HT-29 (cell line): Measurements from ENCODE around the gene NARS2.

- RAMPAGE, long total RNA = no peak
Measured at GRCh38 chr11:78365007-78366011, 52.3 kb downstream of the GAB2 start.

DNA sequence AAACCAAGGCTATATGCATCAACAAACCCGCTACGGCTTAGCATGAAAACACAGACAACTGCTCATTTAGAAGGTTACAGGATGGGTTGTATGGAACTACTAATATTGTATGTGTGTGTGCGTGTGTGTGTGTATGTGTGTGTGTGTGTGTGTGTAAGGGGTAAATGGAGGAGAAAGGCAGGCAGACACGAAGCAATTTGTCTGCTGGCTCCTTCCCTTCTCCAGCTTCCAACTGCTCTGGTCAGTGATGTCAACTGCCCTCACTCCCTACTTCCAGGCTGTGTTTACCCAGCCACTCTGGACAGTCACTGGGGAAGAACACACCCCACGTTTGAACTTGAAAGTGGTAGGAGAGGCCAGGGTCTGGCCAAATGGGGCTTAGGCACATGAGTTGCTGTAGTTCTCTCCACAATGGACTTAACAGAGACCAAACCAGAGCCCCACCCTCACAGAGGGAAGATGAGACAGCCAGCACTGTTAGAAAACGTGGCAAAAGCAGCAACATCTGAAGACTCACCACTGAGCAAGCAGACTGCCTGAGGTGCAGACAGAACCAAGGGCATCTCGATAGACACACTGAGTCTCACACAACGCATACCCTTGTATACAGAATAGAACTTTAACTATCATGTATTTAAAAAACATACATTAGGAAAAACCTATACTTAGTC is 46.9 kb downstream of the GAB2 start:
- RAMPAGE, long total RNA = no peak

GRCh38 chr11:78418820-78419775 is 1.5 kb upstream of the GAB2 start:
- RAMPAGE, long total RNA = no peak

DNA sequence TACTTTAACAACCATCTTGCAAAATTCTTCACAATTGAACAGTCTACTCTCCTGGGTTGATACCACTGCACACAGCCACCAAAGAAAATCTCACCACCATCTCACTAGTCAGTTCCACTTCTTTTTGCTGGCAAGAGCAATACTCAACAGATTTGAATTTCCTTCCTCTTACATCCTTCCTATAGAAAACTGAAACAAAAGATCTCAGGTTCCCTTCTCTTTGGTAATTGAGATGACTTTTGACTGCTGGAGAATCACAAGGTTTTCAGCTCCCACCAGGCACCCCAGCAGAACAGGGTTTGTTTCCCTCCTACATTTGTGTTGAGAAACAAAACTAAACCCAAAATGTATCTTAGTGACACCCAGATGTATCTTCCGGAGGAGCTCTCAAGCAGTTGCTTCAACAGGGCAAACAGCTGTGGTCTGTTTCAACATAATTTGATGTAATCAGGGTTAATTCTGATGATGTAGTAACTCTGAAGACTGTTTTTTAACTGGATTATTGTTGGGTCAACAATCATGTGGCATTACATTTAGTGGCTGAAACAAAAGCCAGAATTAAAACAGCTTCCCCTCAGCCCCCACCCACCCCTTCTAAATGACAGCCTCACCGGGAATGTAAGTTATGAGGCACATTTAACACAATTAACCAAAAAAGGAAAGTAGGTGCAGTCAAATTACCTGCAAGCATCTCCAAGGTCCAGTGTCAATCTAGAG is 7.2 kb upstream of the GAB2 start:
- RAMPAGE, long total RNA = no peak

DNA sequence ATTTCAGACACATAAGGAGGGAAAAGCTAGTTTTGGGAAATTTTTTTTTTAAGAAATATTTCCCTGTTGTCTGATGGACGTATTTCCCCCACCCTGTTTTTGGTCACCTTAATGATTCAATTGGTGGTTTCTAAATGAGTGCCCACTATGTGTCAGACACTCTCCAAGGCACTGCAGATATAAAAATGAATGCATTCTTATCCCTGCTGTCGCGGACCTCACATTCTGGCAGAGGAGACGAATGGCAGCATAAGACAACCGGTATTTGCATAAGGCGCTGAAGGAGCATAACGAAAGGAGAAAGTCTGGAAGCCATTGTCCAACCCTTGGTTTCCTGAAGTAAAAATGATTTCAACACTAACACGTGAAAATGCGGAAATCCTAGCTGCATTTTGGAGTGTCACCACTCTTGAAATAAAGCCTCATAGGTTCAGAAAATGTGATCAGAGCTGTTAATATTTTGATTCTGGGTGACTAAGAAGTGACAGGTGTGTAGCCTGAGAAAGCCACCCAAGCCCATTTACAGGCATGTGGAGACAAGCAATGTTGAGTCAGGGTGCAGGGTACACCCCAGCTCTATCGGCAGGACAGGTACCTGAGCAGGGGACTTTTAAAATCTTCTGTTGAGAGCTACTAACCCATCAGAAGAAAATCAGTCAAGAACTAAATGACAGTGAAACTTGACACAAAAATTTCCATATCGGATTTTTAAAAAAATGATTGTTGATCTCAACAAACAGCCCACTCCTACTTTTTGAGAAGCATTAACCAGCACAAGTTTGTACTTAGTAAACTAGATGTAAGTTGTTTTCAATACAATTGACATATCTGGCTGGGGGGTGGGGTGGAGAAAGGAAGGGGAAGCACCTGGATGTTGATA is 10.2 kb upstream of the GAB2 start:
- RAMPAGE, long total RNA = no peak

DNA sequence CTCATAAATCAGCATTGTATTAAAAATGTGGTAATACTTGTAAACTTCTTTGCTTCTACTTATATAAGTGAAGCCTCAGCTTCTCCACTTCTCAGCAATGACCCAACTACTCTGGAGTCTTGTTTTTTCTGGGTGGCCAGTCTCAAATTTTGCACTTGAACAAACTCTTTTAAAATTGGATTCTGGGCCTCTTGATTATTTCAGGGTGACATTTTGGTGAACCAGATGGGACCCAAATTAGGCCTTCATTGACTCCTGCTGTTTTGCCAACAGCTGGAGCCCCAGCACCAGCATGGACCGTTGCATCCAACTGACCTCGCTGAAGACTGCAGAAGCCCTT is 41.8 kb downstream of the NARS2 start:
- RAMPAGE, long total RNA = no peak

- RAMPAGE, long total RNA = start-site peak on the minus strand at chr11:78574775-78574864, 25 and 30 reads in 2 replicates
Measured at GRCh38 chr11:78574208-78575046, at the start of gene NARS2. NARS2 (minus strand) TSS chr11:78574864.

DNA sequence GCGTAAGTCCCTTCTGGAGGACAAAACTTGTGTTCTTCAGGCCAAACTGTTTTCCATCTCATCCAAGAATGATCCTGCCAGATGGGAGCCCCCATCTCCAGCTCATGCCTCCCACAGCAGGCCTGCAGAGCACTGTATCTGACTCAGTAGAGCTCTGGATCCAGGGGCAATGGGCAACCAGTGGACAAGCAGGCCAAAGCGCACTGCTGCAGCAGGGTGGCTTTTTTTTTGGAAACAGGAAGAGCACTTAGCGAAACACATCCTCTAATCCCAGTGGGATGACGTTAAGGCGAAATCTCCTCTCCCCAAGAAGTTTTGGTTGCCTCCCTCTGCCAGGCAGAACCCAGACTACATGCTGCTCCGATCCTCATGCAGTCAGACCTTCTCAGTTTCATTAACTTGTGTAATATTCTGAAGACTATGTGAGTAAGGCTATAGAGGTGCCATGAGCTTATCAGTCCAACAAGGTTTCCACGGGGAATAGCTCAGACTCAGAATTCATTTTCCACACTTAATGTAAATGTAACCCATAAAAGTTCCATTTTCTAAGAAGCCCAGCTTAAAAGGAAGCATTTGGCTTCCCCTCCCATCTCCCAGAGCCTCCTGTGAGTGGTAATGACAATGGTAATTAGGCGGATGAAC is 81.3 kb upstream of the NARS2 start:
- RAMPAGE, long total RNA = no peak

DNA sequence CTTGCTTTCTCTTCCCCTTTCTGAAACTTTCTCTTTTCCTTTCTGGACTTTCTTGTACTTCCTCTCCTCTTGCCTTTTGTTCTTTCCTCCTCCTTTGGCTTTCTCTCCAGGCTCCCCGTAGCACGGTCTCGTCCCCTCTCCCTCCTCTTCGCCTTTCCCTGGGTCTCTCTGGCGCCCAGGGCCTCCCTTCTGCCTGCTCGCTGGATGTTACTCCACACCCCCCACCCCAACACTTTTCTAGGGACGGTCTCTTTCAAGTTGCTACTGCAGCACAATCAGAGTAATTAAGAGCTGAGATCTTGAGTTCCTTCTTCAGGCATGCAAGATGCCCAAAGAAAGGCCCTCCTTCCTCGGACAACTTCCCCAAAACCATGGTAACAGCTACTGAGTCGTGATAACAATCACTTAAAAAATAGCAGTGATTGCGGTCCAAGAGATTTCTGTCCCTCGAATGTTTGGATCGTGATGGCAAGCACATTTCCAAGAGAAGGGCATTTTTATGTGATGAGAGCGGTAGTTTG is 546 bp upstream of the TENM4 start:
- RAMPAGE, long total RNA = no peak

- RAMPAGE, long total RNA = no peak
Measured at GRCh38 chr11:82403689-82404081, 330.0 kb downstream of the FAM181B start.

DNA sequence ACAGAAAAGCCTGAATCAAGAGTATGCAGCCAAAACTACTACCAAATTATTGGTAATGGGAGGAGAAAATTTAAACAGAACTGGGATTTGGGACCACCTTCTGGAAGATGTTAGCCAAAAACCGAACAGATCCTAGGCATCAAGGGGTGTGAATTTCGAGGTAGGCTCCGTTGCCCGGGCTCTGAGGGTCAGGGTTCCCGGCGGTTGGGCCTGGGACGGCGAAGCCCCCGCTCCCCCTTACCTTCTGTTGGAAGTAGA is 307 bp downstream of the PRCP start:
- RAMPAGE, long total RNA = no peak

- RAMPAGE, long total RNA = no peak
Measured at GRCh38 chr11:83033865-83034751, 37.6 kb downstream of the RAB30 start.

- RAMPAGE, long total RNA = no peak
Measured at GRCh38 chr11:83089071-83089771, 17.5 kb upstream of the RAB30 start.

- RAMPAGE, long total RNA = no peak
Measured at GRCh38 chr11:83092774-83093285, 21.1 kb upstream of the RAB30 start.

DNA sequence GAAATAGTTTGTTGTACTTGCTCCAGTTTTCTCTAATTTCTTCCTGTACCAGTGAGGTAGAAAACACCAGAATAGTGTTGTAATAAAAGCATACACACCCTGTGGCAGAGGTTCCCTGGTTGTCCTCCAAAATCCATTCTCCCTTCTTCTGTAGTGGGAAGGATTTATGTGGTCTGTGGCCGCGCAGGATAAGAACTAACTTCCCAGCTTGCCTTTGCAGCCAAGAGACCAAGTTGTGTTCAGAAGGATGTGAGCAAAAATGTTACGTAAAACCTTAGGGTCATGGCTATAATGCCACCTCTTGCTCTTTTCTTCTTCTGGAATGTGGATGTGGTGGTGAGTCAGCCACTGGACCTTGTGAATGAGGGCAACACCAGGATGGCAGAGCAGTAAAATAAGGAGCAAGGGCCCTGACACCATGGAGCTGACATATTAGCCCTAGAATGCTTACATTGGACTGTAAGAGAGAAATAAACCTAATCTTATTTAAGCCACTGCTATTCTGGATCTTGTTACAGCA is 28.4 kb downstream of the CCDC90B start:
- RAMPAGE, long total RNA = no peak

- RAMPAGE, long total RNA = no peak
Measured at GRCh38 chr11:83641442-83641889, 355.3 kb upstream of the CCDC90B start.

- RAMPAGE, long total RNA = no peak
Measured at GRCh38 chr11:83682466-83682833, 396.3 kb upstream of the CCDC90B start.

DNA sequence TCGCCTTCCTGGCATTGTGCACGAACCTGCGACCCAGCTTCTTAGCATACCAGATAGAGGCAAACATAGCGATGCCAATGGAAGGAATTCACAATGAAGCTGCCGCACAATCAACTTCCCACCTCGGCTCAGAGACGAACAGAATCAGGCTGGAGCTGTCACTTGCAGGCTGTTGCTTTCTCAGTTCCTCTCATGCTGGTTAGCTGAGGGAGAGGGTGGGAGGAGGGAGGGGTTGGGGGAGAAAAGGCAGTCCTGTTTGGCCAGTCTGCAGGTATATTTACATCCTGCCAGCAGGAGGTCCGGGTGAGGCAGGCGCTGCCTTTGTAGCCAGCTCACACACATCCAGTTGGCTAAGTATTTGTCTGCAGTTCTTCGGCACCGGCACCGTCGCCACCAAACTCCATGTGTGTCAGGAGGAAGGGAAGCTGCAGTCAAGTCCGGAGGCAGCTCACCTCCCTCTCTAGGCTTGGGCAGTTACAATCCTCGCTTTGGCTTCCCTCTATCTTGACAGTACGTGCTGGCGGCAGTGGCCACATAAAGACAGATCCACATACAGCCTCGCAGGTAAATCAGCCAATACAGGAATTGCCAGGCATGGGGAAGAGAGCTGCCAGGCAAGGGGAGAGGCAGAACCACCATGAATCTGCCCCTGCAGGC is 1151.4 kb upstream of the CCDC90B start:
- RAMPAGE, long total RNA = no peak

- RAMPAGE, long total RNA = no peak
Measured at GRCh38 chr11:84720132-84720583, 907.0 kb downstream of the DLG2 start.

GRCh38 chr11:85774622-85775279 is 36.2 kb downstream of the SYTL2 start:
- RAMPAGE, long total RNA = no peak